Fibroblast of villous mesenchyme (primary cell): ENCODE measurements around a stretch of chr5.

DNA sequence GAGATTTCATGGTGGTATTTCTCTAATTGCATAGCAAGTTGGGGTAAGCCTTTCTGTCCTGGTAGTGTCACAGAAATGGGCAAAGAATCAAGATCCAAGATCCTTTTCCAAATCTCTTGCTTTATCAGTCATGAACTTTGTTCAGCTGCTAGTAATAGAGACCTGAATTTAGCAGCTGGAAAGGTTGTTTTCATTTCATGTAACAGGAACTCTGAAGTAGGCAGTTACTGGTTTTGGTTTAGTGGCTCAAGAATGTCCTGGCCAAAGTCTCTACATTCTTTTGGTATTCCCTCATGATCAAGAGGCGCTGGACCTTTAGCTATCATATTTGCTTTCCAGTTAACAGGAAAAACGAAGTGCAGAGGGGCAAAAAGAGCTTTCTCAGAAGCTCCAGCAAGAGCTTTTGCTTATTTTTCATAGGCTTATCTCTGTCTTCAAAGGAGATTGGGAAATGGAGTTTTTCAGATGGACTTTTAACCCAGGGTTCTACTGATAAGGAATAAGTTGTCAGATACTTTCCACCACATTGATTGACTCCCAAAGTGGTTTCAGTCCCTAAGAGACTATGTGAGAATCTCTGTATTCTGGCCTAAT, 359.1 kb downstream of the LRRC70 start:
- CAGE, long polyA plus RNA: no peak

- CAGE, long polyA plus RNA: no peak
Observed at GRCh38 chr5:65812557-65813188, 90.7 kb downstream of the NLN start.

- CAGE, long polyA plus RNA: no peak
Observed at GRCh38 chr5:65925463-65926315, 686 bp upstream of the ERBIN start.

GRCh38 chr5:65926938-65927537, 663 bp downstream of the ERBIN start:
- CAGE, long polyA plus RNA: no peak

DNA sequence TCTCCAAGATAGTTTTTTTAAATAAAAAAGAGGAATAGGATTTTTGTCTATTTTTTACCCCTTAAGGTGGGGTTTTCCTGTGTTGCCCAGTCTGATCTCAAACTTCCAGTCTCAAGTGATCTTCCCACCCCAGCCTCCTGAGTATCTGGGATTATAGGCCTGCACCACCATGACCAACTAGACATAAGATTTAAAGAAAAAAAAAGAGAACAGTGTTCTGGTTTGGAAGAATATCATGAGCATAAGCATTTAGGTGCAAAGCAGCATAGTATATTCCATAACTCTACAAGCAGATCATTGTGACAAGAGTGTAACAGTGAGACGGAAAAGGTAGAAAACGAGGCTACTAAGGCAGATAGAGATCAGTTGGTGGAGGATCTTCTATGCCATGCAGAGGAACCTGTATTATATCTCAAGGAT, 105.5 kb downstream of the ERBIN start:
- CAGE, long polyA plus RNA: no peak

GRCh38 chr5:66033606-66034369, 107.4 kb downstream of the ERBIN start:
- CAGE, long polyA plus RNA: no peak

DNA sequence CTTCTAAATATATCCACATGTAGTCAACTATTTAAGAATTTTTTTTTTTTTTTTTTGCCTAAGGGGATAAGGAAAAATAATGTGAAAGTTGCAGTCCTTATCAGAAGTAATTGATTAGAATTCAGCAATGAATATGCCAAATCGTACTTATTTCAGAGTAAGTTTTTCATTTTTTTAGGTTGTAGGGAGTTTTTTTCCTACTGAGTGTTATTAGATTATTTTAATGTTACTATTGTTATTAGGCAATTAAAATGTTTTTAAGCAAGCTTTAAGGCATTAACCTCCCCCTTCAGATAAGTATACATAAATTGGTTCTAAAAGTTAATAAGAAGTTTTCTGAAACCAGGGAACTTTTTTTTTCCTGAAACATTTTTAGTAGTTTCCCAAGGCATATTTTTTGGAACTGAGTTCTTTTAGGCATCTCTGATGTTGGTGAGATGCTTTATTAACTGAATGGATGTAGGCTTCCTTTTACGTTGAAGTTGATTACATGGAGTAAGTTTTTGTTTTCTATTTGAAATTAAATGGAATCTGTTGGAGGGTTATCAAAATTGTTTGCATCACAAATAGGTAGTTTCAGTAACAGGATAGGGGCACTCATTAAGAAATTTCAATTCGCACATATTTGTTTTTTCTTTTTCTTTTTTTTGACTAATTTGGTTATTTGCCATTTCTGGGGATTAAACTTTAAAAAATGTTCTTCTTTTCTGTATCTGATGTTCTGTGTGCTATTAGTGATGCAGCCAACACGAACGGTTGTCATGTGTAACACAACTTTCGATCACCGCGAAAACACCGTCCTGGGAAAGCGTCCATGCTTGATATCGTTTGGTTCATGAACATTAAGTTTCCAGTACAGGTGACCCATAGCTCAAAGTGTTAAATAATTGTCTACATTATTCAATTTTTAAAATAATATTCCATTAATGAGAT, 14.2 kb downstream of the SREK1 start:
- CAGE, long polyA plus RNA: no peak

GRCh38 chr5:66161936-66162726, 18.0 kb downstream of the SREK1 start:
- CAGE, long polyA plus RNA: no peak

DNA sequence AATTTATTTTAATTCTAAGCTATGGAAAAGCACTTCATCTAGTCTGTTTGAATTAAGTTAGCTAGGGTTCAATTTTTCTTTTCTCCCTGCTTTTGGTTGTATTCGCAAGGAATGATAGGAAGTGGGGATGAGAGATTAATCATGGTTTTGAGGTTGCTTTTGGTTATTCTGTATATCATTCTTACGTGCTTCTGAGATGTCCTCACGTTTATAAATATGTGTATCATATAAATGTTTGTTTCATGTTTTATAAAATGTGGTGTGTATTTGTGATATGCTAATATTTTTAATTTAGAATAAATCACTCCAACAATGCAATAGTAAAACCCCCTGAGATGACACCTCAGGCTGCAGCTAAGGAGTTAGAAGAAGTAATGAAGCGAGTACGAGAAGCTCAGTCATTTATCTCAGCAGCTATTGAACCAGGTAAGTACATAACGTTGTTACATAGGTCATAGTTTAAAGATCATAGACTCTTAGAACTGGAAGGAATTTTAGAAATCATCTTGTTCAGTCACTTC, 19.5 kb downstream of the SREK1 start:
- CAGE, long polyA plus RNA: no peak

DNA sequence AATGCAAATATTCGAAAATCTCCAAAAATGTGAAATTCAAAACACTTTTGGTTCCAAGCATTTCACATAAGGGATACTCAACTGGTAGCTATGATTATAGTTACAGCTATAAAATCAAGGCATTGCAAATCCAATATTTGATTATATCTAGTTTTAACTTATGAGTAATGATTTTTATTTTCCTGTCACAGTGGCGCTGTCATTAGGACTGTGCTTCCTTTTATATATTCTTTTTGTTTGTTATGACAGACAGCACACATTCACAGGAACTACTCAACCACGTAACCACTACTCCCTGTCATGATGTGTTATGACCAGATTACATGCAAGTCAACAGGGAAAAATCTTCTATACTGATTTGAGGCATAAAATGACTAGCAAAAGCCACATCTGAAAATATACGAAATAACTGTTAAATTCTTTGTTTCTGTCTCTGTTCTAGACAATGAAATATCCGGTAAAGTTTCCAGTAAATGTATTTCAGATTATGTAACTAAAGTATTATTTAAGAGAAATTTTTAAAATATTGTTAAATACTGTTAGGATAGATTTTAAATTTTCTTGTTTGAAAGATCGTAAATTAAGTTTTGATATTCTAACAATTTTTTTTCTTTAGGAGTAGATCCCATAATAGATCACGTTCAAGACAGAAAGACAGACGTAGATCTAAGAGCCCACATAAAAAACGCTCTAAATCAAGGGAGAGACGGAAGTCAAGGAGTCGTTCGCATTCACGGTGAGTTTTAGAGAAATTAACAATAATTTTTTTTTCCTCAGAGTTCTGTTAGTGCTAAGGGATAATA, 25.5 kb downstream of the SREK1 start:
- CAGE, long polyA plus RNA: no peak

DNA sequence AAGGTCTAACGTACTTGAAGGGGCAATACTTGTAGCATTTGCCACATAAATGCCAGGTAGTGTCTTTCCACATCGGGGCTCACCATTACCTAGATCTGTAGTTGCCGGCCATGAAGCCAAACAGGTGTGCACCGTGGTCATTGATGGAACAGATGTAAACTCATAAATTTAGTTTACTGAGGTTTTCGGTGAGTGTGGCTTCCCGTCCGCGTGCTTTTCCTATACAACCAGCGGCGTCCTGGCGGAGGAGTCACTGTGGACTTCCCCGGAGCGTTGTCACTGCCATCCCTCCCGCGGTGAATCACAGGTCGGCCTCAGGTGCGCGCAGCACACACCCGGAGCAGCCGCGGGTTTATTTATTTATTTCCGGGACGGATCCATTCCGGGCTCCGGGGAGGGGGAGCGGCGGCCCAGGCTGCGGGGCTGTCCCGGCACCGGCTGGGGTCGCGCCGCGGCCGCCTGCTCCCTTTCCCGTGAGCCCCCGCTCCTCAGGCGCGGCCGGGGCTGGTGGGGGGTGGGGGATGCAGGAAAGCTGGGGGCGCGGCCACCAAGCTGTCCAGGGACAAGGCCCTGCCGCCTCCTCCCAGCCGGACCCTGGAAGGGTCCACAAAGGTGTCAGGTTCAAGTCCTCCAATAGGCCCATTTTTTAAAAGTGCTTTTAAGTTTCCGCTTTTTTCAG, 192.7 kb downstream of the CD180 start:
- CAGE, long polyA plus RNA: no peak

DNA sequence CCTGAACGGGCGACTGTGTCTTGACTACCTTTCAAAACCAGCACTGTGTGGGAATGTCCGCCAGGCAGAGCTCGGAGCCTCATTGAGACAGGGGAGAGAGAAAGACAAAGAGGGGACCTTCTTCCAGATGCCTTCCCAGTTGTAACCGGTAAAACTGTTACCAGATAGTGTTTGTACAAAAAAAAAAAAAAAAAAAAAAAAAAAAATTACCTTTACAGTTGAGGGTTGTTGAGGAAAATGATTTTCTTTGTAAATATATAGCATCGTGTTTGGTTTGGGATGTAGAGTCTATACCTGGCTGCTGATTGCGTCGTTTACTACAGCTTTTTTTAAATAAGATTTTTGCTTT, 29.5 kb downstream of the CD180 start:
- CAGE, long polyA plus RNA: no peak

DNA sequence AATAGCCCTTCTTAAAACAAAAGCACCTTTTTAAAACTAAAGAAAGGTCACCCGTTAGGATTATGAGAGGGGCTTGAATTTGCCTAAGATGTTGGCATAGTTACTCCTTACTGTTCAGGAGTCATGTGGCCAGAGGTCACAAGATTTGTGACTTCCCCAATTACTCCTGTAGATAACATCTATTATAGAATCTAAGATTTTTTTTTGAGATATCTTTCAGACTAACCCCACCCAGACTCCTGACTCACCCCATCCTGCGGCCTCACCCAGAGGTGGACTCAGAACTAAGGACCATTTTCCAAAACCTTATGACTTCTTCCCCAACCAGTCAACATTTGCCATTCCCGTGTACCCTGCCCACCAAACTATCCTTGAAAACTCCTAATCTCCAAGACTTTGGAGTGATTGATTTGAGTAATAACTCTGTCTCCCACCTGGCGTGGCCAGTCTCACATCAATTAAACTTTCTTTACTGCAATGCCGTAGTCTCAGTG, 2.4 kb downstream of the CD180 start:
- CAGE, long polyA plus RNA: no peak

DNA sequence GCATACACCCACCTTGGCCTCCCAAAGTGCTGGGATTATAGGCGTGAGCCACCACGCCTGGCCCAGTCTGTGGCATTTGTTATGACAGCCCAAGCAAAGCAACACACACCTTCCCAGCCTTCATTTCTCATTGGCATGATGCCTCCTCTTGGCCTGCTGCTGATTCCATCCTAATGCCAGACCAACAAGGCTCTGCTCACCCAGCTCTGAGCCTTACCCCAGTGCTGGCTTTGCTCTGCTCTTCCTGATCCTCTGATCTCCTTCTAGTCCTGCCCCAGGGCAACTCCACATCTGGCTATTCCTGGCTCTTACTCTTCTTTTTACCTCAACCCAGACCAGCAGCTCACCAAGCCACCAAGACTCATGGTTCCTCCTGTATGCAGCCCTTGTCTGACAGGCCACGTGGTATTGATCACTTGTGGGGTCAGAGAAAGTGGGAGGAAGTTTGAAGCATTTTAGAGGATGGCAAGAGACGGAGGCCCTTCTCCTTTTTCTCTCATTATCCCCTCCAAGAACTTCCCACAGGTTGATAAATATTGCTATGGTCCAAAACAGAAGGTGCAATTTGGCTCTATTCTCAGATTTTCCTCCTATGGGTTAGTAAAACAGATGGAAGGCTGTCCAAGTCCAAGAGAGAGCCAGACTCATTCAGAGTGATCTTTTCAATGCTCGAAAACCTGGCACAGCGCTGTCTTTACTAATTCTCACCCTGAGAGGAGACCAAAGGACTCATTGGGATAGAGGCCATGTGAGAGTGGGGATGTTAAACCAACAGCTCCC, 955 bp downstream of the CD180 start:
- CAGE, long polyA plus RNA: no peak

DNA sequence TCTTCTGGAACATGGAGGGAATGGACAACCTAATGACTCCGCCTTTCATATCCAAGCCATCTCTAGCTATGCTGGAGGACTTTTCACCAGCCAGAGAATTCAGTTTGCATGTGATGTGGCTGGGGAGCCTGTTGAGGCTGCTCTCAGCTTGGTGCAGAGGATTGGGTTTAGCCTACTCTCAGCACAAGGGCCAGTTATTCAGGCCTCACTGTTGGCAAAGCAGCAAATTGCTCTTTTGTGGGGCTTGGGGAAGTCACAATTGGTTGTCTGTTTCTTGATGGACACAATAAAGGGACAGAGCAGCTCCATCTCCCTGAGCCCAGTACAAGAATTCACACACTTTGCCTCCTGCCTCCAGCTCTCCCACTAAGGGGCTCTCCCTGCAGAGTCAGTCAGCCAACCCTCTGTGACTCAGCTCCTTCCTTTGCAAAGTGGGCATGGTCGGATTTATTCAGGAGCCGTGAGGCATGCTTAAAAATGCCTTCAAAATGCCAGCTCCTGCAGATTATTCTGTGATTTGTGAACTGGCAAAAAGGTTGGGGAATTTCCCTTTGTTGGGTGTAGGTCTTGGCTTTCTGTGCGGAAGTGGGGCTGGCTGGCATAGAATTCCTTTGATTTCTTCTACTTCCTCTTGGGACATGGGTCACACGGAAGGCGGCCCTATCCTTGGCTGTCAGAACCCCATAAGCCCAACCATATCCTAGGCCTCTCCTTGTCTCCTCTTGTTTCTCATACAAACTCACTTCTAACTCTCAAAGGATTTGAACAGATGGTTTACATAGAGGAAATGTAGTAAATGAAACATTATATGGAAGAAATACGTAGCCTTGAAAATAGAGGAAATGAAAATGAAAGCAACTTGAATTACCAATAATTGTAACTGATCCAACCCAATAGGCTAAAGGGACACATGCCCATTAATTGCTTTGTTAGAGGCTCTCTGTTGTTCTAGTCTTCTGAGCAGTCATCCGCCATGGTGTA, 118.7 kb upstream of the CD180 start:
- CAGE, long polyA plus RNA: no peak

GRCh38 chr5:67514879-67515587, 318.4 kb upstream of the CD180 start:
- CAGE, long polyA plus RNA: no peak

GRCh38 chr5:67799693-67800105, 415.9 kb upstream of the PIK3R1 start:
- CAGE, long polyA plus RNA: no peak

GRCh38 chr5:67961295-67961872, 254.2 kb upstream of the PIK3R1 start:
- CAGE, long polyA plus RNA: no peak

- CAGE, long polyA plus RNA: no peak
Observed at GRCh38 chr5:67986017-67986360, 229.6 kb upstream of the PIK3R1 start.

DNA sequence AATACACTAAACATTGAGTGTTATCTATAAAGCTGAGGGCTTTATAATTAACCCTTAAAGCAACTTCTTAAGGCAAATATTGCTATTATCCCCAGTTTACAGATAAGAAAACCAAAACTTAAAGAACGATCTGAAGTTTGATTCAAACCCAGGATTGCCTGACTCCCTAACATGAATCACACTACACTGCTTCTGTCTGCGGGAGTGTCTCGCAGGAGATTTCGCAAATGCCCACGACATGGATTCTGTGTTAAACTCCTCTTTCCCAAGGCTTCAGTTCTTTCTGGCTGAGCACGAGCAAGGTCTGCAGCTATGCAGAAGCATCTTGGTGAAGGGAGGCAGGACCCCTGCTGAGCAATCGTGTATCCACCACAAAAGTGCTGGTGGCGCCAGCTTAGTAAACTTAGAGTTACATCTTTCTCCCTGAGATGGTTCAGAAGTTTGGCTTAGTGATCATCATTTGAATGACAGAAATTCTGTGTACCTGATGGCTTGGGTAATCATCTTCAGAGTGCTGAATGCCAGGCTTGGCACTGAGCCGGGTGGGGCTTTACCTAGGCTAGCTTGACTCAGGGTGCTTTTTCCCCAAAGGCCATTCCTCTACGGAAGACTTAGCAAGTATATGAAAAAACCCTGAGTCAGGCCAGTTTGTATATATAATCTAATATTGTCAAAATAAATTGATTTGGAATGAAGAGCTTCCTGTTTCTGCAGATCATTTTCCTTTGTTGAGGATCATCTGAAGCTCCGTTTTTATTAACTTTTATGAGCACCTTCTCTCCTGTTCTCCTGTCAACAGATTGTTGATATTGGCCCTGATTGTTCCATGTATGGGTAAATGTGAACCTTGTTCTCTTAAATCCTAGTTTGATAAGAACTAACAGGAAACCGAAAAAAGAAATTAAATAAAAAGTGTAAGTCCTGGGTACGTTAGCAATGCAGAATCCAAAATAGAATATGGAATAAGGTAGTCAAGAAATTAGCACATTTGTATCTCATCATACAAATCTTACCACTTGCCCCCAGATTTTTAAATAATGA, 81.2 kb upstream of the PIK3R1 start:
- CAGE, long polyA plus RNA: no peak